ENCODE data around the genes DDX39B and GPANK1.

- RRBS, result no CpG with 5 or more reads among the region's 54 CpGs
These were observed 27.2 kb upstream of the POU5F1 start for GRCh38 chr6:31197404-31198300.

- RRBS, result 8% methylated on average over 7 of the region's 28 CpGs
These were observed 35.1 kb upstream of the MICB start for GRCh38 chr6:31462645-31463383.

GRCh38 chr6:31491912-31492387, 6.0 kb upstream of the MICB start:
- RRBS, result no CpG with 5 or more reads among the region's 11 CpGs

GRCh38 chr6:31493602-31494133, 4.3 kb upstream of the MICB start:
- RRBS, result no CpG with 5 or more reads among the region's 21 CpGs

GRCh38 chr6:31525949-31526604, 2.7 kb upstream of the MCCD1 start:
- RRBS, result no CpG with 5 or more reads among the region's 3 CpGs

DNA sequence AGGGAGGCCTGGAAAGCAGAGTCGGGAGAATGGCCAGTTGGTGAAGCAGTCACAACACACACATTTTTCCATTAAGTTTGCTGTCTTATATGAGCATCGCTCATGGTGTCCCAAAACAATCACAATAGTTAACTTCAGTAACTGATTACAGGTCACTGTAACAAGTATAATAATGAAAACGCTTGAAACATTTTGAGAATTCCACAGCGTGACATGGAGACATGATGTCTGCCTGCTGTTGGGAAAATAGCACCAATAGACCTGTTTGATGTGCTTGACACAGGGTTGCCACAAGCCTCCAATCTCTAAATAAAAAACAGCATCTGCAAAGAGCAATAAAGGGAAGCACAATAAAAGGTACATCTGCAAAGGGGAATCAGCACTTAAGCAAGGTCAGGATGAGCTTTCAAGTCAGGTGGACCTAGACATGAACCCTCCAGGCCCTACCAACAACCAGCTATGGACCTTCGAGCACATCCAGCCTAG, 1.6 kb upstream of the MCCD1 start:
- RRBS, result no CpG with 5 or more reads among the region's 5 CpGs

DNA sequence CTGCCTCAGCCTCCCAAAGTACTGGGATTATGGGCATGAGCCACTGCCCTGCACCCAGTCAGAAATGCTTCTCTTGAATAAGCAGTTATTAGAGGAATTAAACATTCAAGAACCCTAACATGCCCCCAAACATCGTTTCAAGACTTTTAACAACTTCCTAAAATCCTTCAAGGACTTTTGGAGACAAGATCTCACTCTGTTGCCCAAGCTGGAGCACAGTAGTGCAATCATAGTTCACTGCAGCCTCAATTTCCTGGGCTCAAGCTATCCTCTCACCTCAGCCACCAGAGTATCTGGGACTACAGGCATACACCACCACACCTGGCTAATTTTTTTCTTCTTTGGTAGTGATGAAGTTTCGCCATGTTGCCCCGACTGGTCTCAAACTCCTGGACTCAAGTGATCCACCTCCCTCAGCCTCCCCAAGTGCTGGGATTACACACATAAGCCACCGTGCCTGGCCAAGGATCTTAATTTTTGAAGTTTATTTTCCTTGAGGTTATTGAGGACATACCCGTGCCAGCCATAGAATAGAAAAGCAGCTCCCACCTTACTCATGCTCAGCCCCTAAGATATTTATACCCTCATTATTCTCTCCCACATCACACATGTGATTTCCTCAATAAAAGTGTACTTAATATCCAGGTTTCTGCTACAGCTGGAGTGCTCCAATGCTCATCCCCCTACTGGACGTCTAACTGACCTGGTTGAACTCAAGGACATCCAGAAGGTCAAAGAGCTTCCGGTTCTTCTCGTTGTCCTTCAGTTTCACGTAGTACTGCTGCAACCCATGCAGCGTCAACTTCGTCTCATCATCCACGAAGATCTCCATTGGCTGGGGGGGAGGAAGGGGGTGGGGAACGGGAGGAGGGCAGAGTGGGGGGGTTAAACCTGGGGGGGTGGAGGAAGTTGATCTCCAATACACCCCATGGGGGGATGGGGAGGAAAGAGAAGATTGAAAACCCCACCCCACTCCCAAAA, 3.6 kb downstream of the MCCD1 start:
- RRBS, result no CpG with 5 or more reads among the region's 13 CpGs

GRCh38 chr6:31541457-31542163, at the start of gene DDX39B:
DDX39B (minus strand) TSS chr6:31542003.
- RRBS, result 6% methylated on average over 5 of the region's 36 CpGs

- RRBS, result 92% methylated on average over 5 of the region's 33 CpGs
These were observed 10.5 kb downstream of the NFKBIL1 start for GRCh38 chr6:31557505-31558681.

- RRBS, result no CpG with 5 or more reads among the region's 4 CpGs
These were observed 3.4 kb upstream of the LTA start for GRCh38 chr6:31568618-31569077.

DNA sequence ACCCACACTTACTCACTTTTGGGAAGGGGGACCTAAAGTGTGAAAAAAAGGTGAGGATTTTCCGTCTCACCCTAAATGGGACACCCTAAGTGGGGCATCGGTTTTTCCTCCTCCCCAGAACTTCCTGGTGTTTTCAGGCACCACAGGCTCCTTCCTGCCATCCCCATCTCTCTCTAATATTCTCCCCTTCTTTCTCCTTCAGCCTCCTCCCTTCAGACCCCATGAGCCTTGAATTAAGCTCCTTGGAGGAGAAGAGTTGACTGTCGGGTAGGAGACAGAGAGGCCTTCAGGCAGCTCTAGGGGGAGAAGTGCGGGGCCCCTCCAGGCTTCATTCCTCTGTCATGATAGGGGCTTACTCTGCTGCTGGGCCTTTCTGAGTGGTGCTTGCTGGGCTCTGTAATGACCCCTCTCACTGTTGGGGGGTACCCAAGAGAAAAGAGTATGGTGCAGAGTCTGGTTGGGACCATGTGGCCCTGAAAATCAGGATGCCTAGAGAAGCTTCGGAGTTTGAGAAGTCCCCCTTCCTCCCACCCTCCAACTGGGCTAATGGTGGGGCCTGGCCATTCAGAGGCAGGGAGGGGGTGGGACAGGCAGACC, 2.3 kb downstream of the LTB start:
- RRBS, result no CpG with 5 or more reads among the region's 5 CpGs

- RRBS, result no CpG with 5 or more reads among the region's 10 CpGs
These were observed 14.2 kb downstream of the PRRC2A start for GRCh38 chr6:31634532-31635363.

DNA sequence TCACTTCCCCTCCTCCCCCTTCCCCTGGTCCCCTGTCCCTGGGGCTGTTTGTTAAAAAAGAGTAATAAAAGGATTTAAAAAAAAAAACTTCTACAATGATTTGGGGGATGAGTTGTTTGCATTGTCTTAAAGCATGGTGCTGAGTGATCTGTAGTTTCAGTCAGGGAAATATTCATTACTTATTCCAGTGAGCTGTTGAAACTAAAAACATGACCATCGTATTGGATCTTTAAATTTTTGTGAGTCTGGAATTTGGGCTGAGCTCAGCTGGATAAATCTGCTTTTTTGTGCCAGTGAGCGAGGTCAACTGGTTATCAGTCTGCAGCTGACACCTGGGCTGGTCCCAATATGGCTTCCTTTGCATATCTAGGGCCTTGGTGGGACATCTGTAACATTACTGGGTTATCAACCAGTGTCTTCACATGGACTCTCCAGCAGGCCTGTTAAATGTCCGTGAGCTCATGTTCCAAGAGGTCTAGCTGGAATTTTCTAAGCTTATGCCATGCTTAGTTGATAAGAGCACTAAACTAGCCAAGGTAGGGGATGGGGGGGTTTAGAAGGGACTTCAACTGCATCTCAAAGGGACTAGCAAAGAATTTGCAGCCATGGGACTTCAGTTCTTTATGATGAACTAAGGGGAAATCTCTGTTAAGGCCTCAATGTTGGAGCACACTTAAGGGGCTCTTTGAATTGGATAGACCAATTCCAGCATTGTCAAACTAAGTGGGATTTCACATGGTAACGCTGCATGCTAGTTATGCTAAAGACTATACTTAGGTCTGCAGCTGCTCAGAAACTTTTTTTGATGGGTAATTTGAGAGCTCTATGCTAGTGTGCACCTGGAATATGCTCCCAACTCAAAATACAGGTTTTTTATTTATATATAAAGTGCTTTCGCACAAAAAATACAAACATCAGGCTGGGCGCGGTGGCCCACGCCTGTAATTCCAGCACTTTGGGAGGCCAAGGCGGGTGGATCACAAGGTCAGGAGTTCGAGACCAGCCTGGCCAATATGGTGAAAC, 14.5 kb downstream of the BAG6 start:
- RRBS, result no CpG with 5 or more reads among the region's 10 CpGs

- RRBS, result no CpG with 5 or more reads among the region's 21 CpGs
These were observed 850 bp upstream of the BAG6 start for GRCh38 chr6:31653240-31653782.

DNA sequence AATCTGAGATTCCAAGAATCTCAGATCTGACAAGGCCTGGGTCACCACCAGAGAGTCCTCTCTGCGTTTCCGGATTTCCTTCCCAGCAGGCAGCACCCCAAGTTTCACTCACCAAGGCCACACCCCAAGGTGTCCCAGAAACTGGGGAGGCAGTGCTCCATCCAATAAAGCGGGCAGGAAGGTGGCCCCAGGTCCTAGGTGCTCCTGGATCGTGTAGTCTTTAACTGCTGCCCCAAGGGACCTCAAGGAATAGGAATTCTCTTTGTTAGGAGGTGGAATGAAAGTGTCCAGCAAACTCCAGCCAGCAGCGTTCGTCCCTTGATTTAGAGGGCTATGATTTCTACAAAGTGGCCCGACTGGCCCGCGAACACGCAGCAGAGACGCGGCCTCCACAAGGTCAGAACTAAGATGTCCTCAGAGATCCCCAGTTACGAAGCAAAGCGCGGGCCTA, 344 bp downstream of the C6orf47 start:
- RRBS, result no CpG with 5 or more reads among the region's 15 CpGs

- RRBS, result no CpG with 5 or more reads among the region's 7 CpGs
These were observed 679 bp upstream of the C6orf47 start for GRCh38 chr6:31661320-31661594.

DNA sequence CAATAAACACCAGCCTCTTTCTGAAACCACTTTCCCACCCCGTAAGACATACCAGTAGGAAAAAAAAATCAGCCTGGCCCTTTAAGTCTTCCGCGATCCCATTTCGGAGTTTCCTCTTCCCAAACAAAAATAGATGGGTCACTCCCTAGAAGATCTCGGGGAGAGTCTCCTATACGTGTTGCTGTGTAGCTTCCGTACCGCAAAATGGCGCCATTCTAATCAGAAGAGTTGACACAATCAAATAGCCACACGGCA, at the start of gene GPANK1:
TSS of gene GPANK1 (minus strand) at position 209 of the 255 bp plus-strand sequence.
- RRBS, result no CpG with 5 or more reads among the region's 10 CpGs

DNA sequence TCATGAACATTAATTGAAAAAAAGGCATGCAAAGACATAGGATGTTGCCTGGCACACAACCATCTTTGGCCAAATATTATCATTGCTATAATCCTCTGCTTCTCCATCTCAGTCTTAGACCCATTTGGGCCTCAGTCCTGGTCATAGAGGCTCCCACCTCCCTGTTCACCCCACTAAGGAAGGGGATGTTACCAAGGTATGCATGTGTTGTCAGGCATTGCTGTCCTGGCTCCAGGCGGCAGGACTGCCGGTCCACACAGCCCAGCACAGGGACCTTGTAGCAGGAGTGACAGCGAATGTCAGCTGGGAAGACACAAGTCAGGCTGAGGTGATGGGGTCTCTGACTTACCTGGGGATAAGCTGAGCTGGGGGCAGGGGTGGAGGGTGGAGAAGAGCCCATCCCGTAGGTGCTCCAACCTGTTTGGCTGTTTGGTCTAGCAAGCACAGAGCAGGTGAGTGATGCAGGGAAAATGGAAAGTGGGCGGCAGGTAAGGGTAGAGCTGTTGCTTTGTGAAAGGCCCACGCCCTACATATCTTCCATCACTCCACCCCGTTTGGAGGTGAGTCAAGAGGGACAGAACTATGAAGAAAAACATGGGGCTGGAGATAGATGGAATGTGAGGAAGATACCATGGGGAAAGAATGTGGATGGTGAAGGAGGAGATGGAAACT, 1.5 kb downstream of the LY6G6C start:
- RRBS, result no CpG with 5 or more reads among the region's 7 CpGs

- RRBS, result no CpG with 5 or more reads among the region's 3 CpGs
These were observed 2.0 kb downstream of the DDAH2 start for GRCh38 chr6:31727126-31727498.

GRCh38 chr6:31736770-31737317, 514 bp upstream of the CLIC1 start:
- RRBS, result 40% methylated on average over 2 of the region's 10 CpGs

Measured in AG04449 (cell line).